ENCODE measurements around a stretch of chr19.

DNA sequence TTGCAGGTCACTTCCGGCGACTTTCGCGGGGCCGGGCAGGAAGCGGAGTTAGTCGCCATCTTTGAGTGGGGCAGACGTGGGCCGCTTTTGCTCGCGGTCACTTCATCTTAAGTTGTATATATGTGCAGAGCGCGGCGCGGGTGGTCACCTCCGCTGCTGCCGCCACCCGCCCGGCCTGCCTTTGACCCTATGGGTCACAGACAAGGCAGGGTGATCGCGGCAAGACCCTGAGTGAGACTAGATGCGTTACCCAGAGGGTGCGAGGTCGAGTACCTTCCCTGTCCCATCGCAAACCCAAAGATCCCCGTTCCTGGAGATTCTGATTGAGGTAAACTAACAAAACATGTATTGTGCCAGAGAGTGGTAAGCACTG is 657 bp upstream of the UBE2M start:
- PRO-cap = bidirectional peak, plus-strand start at position 58 of the sequence, minus-strand start outside the sequence
- RAMPAGE, long total RNA, 5 experiments = start-site peak on the plus strand in 1 of 5 experiments, centred at position 281 of the sequence, 5 reads per replicate
- RRBS = no CpG with 5 or more reads among the region's 26 CpGs

DNA sequence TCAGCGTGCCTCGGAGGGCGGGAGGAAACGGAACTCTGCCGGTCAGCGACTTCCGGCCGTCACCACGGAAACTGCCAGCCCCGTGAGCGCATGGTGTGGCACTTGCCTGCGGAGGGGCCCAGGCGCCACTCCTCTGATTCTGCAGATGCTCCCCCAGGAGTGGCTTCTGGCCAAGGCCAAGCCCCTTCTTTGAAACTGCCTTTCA is 1.1 kb upstream of the UBE2M start:
- PRO-cap = bidirectional peak, plus-strand start at position 69 of the sequence, minus-strand start outside the sequence
- RAMPAGE, long total RNA, 5 experiments = no peak in any of the 5 experiments
- RRBS = no CpG with 5 or more reads among the region's 13 CpGs

GRCh38 chr19:58561819-58562242 is 3.4 kb upstream of the UBE2M start:
- PRO-cap = no peak
- RAMPAGE, long total RNA, 5 experiments = no peak in any of the 5 experiments
- RRBS = no CpG with 5 or more reads among the region's 24 CpGs

GRCh38 chr19:58563686-58564482 is 5.5 kb upstream of the UBE2M start:
- PRO-cap = no peak
- RAMPAGE, long total RNA, 5 experiments = no peak in any of the 5 experiments
- RRBS = no CpG with 5 or more reads among the region's 9 CpGs